HTR-8/SVneo (cell line): ENCODE measurements around the gene C6orf136.

DNA sequence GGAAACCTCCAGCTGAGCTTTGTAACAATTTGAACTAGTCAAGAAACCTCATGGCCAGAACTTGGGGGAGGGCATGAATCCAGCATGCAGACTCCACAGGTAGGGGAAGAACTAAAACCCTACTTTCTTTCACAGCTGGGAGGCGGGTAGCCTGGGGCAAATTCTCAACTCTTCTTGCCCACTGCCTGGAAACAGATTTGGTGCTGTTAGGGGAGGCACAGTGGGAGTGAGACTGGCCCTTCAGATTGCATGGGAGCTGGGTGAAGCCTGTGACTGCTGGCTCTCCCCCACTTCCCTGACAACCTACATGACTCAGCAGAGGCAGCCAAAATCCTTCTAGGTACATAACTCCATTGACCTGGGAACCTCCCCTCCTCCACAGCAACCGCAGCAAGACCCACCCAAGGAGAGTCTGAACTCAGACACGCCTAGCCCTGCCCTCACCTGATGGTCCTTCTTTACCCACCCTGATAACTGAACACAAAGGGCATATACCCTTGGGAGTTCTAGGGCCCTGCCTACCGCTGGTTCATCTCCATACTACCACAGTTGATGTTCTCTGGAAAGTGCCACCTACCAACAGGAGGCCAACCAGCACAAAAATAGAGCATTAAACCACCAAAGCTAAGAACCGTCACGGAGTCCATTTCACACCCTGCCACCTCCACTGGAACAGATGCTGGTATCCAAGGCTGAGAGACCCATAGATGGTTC lies 37.2 kb upstream of the TRIM27 start:
- RRBS, result no CpG with 5 or more reads among the region's 6 CpGs

GRCh38 chr6:29232617-29233159 lies 62.0 kb downstream of the OR2J2 start:
- RRBS, result no CpG with 5 or more reads among the region's 3 CpGs

GRCh38 chr6:29649496-29650394 lies 7.1 kb upstream of the MOG start:
- RRBS, result no CpG with 5 or more reads among the region's 29 CpGs

GRCh38 chr6:29748874-29749686 lies 25.8 kb downstream of the HLA-F start:
- RRBS, result no CpG with 5 or more reads among the region's 39 CpGs

GRCh38 chr6:29927000-29927524 lies 15.3 kb upstream of the HLA-A start:
- RRBS, result 65% methylated on average over 5 of the region's 41 CpGs

DNA sequence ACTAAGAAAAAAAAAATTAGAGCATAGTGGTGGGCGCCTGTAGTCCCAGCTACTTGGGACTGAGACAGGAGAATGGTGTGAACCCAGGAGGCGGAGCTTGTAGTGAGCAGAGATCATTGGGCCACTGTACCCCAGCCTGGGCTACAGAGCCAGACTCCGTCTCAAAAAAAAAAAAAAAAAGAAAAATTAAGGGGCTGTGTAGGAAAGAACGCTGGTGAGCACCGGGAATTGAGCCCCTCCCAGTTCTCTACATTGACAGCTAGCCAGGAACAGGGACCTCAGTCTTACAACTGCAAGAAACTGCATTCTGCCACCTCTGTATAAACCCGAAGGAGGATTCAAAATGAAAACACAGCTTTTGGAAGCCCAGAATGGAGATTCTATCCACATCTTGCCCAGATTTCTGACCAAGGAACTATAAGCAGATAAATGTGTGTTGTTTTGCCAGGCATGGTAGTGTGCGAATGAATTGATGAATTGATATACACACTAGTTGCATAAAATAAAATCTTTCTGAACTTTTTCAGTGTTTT lies 1.8 kb upstream of the HLA-A start:
- RRBS, result no CpG with 5 or more reads among the region's 7 CpGs

DNA sequence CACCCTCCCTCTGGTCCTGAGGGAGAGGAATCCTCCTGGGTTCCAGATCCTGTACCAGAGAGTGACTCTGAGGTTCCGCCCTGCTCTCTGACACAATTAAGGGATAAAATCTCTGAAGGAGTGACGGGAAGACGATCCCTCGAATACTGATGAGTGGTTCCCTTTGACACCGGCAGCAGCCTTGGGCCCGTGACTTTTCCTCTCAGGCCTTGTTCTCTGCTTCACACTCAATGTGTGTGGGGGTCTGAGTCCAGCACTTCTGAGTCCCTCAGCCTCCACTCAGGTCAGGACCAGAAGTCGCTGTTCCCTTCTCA lies 1.3 kb downstream of the HLA-A start:
- RRBS, result no CpG with 5 or more reads among the region's 7 CpGs

DNA sequence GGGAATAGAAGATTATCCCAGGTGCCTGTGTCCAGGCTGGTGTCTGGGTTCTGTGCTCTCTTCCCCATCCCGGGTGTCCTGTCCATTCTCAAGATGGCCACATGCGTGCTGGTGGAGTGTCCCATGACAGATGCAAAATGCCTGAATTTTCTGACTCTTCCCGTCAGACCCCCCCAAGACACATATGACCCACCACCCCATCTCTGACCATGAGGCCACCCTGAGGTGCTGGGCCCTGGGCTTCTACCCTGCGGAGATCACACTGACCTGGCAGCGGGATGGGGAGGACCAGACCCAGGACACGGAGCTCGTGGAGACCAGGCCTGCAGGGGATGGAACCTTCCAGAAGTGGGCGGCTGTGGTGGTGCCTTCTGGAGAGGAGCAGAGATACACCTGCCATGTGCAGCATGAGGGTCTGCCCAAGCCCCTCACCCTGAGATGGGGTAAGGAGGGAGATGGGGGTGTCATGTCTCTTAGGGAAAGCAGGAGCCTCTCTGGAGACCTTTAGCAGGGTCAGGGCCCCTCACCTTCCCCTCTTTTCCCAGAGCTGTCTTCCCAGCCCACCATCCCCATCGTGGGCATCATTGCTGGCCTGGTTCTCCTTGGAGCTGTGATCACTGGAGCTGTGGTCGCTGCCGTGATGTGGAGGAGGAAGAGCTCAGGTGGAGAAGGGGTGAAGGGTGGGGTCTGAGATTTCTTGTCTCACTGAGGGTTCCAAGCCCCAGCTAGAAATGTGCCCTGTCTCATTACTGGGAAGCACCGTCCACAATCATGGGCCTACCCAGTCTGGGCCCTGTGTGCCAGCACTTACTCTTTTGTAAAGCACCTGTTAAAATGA lies 1.8 kb downstream of the HLA-A start:
- RRBS, result no CpG with 5 or more reads among the region's 12 CpGs

- RRBS, result no CpG with 5 or more reads among the region's 9 CpGs
Observed at GRCh38 chr6:30085946-30086286, 10.3 kb upstream of the RNF39 start.

DNA sequence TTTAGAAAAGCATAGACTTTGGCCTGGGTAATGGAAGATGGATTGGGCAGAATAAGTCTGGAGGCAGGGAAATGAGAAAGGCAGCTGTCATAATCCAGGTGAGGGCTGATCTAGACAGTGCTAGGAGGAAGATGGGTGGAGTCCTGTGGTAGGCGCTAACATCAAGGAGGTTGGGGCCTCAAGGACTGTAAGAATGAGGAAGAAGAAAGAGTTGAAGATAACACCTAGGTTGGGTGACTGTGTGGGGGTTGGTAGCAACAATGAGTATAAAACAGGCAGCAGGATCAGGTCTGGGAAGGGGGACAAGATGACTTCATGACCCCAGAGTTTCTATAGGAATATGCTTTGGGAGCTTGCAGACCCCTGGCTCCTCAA lies 15.0 kb downstream of the TRIM31 start:
- RRBS, result no CpG with 5 or more reads among the region's 1 CpG

GRCh38 chr6:30357507-30358373 lies 12.8 kb downstream of the RPP21 start:
- RRBS, result no CpG with 5 or more reads among the region's 39 CpGs

- RRBS, result no CpG with 5 or more reads among the region's 1 CpG
Observed at GRCh38 chr6:30465117-30465338, 24.3 kb upstream of the HLA-E start.

DNA sequence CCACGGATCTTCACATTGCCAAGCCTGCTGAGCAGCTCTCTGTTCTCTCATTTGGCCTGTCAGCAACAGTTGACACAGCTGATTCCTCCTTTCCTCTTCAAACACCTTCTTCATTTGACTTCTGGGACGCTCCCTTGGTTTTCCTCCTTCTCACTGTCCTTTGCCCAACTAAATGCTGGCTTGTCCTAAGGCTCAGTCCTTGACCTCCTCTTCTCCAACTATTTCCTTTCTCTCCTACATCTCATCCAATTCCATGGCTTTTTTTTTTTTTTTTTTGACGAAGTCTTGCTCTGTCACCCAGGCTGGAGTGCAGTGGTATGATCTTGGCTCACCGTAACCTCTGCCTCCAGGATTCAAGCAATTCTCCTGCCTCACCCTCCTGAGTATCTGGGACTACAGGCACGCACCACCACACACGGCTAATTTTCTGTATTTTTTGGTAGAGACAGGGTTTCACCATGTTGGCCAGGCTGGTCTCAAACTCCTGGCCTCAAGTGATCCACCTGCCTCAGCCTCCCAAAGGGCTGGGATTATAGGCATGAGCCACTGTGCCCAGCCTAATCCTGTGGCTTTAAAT lies 6.6 kb downstream of the GNL1 start:
- RRBS, result no CpG with 5 or more reads among the region's 6 CpGs

DNA sequence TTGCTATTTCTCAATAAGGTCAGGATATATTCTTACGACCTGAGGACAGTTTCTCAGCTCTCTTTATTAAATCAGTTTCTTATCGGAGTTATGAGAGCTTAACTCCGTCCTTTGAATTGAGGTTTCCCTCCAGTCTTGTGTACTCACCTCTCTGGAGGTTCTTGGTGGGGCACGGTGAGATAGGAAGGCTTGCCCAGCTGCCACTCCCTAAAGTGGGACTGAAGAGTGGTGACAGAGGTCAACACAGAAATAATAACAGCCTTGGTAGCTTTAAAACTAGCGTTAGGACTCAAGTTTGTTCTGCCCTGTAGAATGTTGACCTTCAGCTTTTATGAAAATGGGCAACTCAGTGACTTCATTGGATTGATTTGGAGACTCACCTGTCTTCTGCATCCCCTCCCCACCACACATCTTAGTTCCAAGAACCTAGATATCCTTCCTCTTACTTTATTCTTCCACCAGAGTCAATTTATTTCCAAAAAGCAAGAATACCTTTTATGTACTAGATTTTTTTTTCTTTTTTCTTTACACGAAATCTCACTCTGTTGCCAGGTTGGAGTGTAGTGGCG lies 855 bp downstream of the MRPS18B start:
- RRBS, result no CpG with 5 or more reads among the region's 7 CpGs

DNA sequence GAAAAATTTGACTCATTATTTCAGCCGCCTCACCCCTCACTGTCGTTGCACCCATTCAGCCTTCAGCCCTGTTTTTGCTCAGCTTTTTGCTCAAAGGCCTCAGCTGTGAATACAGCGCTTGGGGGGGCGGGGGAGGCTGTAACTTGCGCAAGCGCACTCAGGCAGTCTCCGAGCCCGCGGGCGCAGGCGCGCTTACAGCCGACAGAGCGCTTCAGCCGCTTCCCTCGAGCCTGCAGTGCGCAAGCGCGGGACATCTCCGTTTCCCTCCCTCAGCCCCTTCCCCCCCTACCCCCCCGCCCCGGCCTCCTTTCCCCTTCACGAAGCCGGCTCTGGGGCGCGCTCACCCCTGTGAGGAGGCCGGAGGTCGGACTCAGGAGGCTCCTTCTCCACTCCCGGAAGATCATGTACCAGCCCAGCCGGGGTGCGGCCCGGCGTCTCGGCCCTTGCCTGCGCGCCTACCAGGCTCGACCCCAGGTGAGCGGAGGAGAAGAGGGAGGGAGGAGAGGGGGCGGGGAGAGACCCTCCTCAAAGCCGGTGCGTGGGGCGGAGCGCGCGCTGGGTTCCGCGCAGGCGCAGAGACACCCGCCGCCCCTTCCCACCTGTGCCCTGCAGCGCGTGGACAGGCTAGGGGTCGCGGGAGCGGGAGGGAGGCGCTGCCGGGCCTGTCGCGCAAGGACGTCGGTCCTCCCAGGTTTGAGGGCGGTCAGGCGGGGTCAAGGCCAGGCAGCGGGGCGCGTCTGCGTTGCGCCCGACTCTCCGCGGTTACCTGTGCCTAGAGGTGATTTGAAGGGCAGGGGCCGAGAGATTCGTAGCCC lies at the start of gene C6orf136:
TSS of gene C6orf136 (plus strand) at position 304 of the 815 bp plus-strand sequence.
- RRBS, result 1% methylated on average over 19 of the region's 73 CpGs

- RRBS, result no CpG with 5 or more reads among the region's 9 CpGs
Observed at GRCh38 chr6:30658959-30659346, 12.0 kb downstream of the C6orf136 start.

- RRBS, result no CpG with 5 or more reads among the region's 9 CpGs
Observed at GRCh38 chr6:30712417-30712968, 4.6 kb downstream of the MDC1 start.

GRCh38 chr6:30730332-30731260 lies 10.4 kb downstream of the TUBB start:
- RRBS, result 67% methylated on average over 1 of the region's 31 CpGs

- RRBS, result 4% methylated on average over 7 of the region's 36 CpGs
Observed at GRCh38 chr6:30743459-30744076, 779 bp downstream of the IER3 start.